ENCODE measurements around the gene STX11.

- PRO-cap = no peak
Measured at GRCh38 chr6:143743215-143744083, 65.7 kb downstream of the PHACTR2 start.

DNA sequence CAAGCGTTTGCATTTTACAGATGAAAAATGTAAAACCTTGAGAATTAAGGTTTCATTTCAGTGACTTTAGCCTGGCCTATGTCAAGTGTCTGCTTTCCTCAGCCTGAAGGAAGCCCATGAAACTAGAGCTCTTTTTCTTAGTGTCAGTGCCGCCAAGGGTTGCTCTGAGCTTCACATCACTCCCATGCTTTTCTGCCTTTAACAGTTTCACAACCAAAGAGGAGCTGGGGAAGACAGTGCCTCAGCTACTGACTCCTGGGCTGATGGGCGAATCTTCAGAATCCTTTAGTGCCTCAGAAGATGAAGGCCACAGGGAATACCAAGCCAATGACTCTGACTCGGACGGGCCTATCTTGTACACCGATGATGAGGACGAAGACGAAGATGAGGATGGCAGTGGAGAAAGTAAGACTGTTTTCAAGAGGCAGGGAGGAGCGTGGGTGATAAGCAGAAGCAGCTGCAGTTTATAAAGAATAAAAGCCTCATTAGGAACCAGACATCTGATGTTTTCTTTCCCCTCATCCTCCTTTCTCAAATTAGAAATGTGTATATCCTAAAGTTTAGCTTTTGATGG is 71.0 kb upstream of the LTV1 start:
- PRO-cap = no peak

- PRO-cap = bidirectional peak, plus-strand start at chr6:144006893, minus-strand start at chr6:144006766
Measured at GRCh38 chr6:144006690-144007742, 1.0 kb downstream of the PLAGL1 start.

GRCh38 chr6:144063068-144063619 is 32.2 kb downstream of the SF3B5 start:
- PRO-cap = bidirectional peak, plus-strand start at chr6:144063501, minus-strand start at chr6:144063395

DNA sequence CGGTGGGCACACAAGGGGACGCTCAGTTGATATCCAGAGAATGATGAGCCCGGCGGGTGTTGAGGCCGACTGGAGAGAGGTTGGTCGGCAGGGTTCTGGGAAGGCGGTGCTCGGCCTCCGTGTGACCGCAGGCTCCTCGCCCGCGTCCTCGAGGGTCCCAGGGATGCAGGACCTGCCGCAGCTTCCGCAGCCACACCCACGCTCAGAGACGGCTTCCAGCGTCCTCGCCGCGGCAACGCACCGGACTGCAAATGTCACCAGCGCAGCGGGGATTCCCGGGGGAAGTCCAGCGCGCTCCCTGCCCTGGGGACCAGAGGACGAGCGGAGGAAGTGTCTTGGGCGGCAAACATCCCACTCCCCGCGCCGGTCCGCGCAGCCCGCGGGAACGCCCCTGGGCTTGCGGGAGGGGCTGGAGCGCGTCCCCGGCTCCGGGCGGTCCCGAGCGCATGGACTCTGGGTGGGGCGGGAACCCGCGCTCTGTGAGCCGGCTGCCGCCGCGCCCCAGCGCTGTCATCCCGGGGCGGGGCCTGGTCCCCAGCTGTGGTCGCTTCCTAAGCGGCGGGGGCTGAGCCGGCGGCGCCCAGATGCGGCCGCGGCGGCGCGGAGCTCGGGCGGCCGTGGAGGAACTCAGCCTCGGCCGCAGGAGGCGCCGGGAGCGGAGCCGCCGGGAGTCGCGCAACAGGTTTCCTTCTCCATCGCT is at the start of gene STX11:
TSS of gene STX11 (plus strand) at position 583 of the 700 bp plus-strand sequence.
- PRO-cap = bidirectional peak, plus-strand start at position 583 of the sequence, minus-strand start at position 256 of the sequence

DNA sequence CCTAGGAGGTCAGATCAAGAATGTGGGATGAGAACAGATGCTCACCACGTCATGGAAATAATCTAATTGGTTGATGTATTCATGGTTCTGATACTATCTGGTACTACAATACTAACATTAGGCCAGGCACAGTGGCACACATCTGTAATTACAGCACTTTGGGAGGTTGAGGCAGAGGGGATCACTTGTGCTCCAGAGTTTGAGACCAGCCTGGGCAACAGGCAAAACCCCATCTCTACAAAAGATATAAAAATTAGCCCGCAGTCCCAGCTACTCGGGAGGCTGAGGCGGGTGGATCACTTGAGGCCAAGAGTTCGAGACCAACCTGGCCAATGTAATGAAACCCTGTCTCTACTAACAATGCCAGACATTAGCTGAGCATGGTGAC is 24.4 kb downstream of the STX11 start:
- PRO-cap = no peak

DNA sequence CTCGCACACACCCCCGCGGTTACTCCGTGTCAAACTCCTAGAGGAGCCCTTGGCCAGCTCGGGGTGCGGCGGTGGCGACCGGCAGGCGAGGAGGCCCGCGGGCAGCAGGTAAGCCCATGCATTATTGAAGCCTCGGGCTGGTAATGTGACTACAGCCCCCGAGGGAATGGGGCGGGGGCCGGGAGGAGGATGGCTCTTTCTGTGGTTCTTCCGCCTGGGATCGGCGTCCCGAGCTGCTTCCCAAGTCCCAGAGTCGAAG is 508 bp downstream of the UTRN start:
- PRO-cap = no peak

DNA sequence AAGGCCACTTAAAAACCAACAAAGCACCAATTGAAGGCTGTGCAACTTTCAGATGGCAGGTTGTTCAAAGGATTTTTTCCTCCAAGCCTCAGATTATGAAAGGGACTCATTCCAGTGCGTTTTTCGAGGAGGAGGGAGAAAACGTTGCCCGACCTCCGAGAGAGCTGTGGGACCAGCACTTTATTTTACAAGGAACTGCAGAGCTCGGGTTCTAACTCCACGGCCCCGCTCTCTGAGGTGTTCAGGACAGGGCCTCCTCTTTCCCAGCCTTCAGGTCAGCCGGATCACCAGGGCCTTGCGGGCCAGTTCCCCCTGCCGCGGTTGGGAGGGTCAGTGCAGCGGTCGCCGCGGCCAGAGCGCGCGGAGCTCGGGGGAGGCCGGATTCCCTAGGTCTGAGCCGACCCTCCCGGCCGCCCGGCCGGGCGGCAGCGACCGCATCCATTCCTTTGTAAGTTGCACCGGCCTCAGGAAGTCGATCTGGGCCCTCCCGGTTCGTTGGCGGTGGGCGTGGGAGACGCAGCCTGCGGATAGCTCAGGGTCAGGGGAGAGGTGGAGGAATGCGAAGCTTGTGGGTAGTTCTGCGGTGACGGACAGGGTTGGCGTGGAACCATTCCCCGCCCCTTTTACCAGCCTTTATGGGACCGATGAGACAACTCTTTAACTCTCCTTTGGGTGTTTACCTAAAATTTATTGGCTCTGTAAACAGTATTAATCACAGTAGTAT is 1.6 kb downstream of the UTRN start:
- PRO-cap = no peak

- PRO-cap = no peak
Measured at GRCh38 chr6:144921398-144921830, 636.3 kb downstream of the UTRN start.

DNA sequence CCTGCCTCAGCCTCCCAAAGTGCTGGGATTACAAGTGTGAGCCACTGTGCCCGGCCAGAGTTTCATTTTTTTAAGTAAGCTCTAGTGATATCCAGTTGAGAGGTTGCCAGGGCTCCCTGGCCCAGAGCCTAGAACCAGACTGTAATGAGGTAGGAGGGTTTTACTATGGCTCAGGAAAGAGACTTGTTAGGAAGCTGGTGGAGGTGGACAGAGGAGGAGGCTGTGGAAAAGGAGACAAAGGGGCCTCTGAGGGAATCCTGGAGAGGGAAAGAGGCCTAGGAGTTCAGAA is 242.3 kb downstream of the GRM1 start:
- PRO-cap = no peak

- PRO-cap = no peak
Measured at GRCh38 chr6:147077197-147077696, 127.0 kb upstream of the STXBP5 start.

DNA sequence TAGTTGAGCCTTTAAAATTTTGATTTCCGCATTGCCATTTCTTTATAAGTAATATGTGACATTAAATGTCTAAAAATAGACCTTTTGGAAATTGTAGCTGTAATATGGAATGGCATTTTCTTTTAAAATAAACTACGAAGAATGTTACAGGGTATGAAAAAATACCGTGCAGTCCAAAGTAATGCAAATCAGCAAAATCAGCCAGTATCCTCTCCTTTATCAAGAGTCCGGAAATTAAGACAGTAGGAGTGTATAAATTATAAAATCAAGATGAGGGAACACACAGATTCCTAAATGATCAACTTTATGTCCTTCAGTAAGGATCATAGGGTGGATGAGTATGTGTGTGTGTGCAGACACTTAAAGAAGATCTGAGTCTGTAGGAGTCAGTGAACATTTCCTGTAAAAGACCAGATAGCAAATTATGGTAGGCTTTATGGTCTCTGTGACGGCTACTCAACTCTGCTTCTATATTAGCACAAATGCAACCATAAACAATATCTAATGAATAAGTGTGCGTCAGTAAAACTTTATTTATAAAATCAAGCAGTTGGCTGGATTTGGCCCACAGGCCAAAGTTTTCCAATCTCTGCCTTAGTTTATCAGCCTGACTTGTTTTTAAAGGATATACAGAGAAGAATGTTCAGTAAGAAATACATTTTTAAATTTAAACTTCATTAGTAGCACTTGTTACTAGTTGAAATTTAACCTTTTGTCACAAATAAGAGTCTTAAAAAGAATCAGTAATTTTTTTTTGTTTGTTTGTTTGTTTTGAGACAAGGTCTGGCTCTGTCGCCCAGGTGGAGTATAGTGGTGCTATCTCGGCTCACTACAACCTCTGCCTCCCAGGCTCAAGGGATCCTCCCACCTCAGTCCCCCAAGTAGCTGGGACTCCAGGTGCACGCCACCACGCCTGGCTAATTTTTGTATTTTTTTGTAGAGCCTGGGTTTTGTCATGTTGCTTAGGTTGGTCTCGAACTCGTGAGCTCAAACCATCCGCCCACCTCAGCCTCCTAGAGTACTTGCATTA is 10.7 kb downstream of the STXBP5 start:
- PRO-cap = no peak

GRCh38 chr6:147239096-147239900 is 35.1 kb downstream of the STXBP5 start:
- PRO-cap = no peak

- PRO-cap = no peak
Measured at GRCh38 chr6:147308418-147309218, 104.4 kb downstream of the STXBP5 start.

DNA sequence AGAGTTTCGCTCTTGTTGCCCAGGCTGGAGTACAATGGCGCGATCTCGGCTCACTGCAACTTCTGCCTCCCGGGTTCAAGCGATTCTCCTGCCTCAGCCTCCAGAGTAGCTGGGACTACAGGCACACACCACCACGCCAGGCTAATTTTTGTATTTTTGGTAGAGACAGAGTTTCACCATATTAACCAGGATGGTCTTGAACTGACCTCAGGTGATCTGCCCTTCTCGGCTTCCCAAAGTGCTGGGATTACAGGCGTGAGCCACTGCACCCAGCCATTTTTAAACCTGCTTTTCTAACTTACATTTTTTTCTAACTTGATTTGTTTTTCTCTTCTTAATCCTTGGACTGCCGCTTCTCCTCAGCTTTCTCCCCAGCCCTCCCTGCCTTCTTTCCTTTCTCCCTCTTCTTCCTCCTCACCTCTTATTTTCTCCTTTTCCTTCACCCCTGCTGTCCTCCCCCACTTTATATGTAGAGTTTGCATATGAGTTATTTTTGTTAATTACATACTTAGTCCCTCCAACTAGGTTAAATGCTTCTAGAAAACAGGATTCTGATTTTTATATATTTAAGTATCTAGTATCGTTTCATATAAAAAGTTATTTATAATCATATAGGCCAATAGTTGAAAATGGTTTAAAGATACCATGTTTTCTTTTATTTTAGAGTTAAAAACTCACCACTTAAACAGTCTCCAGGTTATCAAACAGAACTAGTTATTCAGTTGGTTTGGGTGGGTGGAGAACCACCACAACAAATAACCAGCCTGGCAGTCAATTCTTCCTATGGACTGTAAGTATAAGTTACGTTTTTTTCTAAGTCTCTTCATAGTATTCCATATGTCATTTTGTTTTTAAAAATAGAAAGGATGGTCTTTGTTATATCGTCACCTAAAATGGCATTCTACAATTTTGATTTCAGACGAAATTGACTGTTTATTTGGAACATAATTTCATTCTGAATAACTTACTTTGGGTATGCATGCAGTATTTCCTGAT is 120.4 kb downstream of the STXBP5 start:
- PRO-cap = no peak

- PRO-cap = no peak
Measured at GRCh38 chr6:147331402-147332817, 127.7 kb downstream of the STXBP5 start.

GRCh38 chr6:147337673-147338479 is 133.7 kb downstream of the STXBP5 start:
- PRO-cap = no peak

DNA sequence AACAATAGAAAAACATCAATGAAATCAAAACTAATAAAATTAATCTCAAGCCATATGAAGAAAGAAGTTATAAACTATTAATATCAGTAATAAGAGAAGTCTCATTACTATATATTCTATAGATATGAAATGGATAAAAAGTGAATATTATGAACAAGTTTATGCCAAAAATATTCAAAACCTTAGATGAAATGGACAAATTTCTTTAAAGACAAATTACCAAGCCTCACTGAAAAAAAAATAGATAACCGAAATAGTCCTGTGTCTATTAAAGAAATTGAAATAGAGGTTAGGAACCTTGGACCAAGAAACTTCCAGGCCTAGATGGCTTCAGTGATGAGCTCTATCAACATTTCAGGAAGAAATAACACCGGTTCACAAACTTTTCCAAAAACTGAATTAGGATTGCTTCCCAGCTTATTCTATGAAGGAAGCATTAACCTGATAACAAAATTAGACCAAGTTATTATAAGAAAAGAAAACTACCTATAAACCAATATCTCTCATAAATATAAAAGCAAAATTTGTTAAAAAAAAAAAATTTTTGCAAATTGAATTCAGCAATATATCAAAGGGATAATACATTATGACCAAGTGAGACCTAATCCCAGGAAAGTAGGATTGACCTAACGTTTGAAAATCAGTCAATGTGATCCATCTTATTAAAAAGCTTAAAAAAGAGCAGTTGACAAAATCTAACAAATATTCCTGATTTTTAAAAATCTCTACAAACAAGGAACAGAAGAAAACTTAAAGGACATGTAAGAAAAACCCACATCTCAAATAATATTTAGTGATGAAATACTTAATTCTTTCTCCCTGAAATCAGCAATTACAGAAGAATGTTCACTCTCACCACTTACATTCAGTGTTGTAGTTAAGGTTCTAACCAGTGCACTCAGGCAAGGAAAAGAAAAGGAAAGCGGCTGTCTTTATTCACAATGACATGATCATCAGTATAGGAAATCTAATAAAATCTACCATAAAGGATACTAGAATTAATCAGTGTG is 140.5 kb upstream of the SAMD5 start:
- PRO-cap = no peak

- PRO-cap = no peak
Measured at GRCh38 chr6:147529787-147530541, 21.5 kb downstream of the SAMD5 start.

DNA sequence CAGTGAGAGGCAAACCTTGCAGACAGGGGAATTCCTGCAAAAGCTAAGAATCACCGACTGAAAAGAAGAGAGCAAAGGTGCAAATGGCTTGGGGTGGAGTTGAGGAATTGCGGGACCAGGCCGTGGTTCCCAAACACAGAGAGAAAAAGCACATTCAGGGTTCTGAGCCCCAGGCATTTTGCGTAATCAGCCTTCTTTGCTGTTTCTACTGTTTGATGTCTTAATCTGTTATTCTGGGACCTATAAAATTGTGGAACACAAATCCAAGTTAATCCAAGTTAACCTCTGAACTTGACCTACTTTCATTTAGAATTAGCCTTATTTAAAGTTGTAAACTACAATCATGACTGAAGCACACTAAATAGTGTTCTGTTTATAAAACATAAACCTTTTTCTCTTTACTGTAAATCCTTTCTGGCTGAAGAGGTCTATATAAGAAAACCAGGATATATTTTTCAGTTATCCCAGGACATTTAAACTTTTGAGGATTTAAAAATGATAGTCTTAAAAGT is 22.2 kb downstream of the SAMD5 start:
- PRO-cap = no peak